Bronchial lymph node (tissue), 1 donor: ENCODE measurements around a stretch of chr2.

- PRO-cap = no peak
Observed at GRCh38 chr2:10329113-10329593, 26.4 kb downstream of the HPCAL1 start.

DNA sequence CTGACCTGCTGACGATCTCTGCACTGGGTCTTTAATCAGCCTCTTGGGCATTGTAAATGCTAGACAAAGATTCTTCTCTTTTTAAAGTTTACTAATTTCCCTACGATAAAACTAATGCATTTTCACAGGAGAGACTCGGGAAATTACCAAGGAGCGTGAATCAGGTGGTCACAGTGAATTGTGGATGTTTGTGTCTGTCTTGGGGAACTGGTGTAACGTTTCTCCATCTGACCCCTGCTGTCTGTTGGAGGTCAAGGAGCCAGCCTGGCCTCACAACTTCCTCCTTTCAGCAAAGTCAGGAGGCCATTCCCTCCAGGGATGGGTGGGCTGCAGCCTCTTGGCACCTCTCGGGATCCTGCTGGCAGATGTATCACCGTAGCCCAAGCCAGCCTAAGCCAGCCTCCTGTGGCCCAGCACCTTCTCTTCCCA is 30.4 kb downstream of the HPCAL1 start:
- PRO-cap = no peak

- PRO-cap = no peak
Observed at GRCh38 chr2:10342188-10342828, 39.6 kb downstream of the HPCAL1 start.

GRCh38 chr2:10371446-10372581 is 69.1 kb downstream of the HPCAL1 start:
- PRO-cap = no peak

DNA sequence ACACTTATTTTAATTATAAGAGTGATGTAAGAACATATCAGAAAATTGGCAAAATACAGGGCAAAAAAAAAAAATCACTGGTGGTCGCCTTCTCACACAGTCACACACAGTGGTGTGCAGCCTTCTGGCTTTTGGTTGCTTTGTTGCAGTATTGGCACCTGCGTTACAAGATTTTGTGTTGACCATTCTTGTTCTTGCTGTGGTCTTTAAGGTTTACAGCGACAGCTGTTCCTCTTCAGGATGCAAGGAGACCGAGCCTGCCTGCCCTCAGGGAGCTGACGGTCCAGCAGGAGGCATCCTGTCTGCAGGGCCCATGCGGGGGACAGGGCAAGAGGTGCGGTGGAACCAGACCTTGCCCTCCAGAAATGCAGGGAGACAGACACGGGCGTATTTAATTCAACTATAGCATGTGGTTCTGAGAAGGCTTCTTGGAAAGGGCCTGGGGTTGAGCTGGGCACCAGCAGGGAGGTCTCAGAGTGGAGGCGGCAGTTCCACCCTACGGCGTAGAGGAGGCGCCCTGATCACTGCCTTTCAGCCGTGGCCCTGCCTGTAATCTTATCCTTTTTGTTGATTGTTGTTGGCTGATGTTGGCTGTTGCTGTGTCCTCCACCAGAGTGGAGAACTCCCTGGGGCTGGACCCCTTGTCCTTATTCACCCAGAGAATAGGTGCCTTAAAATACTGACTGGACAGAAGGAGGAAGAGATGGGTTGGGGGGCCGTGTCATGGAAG is 71.7 kb downstream of the HPCAL1 start:
- PRO-cap = no peak

GRCh38 chr2:10427222-10428115 is 20.7 kb downstream of the ODC1 start:
- PRO-cap = no peak

- PRO-cap = no peak
Observed at GRCh38 chr2:10441444-10442508, 6.4 kb downstream of the ODC1 start.

DNA sequence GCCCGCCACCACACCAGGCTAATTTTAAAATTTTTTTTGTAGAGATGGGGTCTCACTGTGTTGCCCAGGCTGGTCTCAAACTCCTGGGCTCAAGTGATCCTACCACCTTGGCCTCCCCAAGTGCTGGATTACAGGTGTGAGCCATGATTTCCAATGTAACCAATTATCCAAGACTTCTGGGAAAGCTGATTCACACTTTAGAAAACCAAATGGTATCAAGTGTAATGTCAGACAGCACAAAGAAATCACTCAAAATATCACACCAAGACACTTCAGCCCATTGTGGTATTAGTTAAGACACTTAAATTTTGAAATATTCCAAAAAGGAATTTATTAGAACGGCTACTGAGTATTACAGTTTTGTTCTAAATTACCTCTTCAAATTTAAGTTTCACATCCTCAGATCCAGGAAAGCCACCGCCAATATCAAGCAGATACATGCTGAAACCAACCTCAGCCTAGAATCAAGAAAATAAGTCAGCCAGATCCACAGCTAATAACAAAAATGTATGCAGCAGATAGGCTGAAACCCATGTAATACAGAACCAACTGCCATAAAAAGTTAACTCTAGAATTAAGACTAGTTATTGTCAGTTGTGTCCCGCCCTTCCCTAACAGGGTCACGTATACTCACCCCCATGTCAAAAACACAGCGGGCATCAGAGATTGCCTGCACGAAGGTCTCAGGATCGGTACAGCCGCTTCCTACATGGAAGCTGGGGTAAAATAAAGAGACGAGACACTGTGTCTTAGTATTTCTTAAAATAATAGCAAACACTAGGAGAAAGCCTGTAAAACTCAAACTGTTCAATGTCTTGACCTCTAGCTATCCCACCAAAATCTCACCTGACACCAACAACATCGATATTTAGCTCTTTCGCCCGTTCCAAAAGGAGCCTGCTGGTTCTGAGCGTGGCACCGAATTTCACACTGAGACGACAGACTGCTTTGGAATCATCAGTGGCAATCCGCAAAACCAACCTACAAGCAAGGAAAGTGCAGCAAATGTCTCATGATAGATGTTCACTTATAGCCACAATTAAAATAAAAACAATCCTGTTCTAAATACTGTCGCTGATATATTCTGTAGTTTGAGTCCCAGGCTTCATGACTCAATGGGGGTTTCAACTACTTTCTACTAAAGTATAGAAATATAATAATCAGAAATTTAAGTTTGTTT is 4.9 kb downstream of the ODC1 start:
- PRO-cap = no peak

GRCh38 chr2:10444386-10445029 is 3.6 kb downstream of the ODC1 start:
- PRO-cap = no peak

DNA sequence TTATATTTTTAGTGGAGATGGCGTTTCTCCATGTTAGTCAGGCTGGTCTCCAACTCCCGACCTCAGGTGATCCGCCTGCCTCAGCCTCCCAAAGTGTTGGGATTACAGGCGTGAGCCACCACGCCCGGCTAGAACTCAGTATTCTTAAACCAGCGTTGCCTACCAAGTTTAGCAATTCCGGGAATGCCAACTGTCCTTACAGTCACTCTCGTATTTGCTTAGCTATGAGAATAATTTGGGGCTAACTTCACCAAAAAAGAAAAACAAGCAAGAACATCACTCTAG is 1.9 kb downstream of the ODC1 start:
- PRO-cap = bidirectional peak, plus-strand start at position 171 of the sequence, minus-strand start at position 142 of the sequence

DNA sequence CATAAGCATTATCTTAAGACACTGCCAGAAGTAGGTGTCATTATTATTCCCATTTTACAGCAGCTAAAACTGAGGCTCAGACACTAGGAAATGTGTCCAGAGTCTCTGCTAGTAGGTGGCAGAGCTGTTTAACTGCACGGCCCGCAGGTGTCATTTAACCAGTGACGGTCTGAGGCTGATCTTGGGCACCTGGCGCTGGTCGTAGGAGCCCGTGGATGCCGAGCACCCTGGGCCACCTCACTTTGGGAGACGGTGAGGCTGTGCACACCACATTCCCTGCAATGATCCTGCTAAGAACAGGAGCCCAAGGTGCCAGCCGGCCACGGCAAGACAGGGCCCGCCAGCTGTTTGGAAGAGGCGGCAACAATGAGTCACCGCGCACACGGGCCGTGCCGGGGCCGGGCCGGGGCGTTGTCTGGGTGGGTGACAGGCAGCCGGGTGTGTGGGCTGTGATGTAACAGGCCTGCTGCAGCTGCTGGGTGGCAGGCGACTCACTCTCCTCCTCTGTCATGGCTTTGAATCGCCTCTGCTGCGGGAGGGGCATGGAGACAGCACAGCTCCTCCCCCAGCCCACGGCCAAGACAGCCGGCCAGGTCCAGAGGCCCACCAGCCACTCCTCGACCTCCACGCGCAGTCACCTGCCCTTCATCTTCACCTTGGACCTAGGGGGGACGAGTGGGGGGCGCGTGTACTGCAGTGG is 49.7 kb upstream of the ODC1 start:
- PRO-cap = no peak

GRCh38 chr2:10884823-10885077 is 27.0 kb upstream of the KCNF1 start:
- PRO-cap = no peak

- PRO-cap = no peak
Observed at GRCh38 chr2:11155776-11156167, 505 bp downstream of the SLC66A3 start.

- PRO-cap = no peak
Observed at GRCh38 chr2:11181403-11181809, 26.1 kb downstream of the SLC66A3 start.

DNA sequence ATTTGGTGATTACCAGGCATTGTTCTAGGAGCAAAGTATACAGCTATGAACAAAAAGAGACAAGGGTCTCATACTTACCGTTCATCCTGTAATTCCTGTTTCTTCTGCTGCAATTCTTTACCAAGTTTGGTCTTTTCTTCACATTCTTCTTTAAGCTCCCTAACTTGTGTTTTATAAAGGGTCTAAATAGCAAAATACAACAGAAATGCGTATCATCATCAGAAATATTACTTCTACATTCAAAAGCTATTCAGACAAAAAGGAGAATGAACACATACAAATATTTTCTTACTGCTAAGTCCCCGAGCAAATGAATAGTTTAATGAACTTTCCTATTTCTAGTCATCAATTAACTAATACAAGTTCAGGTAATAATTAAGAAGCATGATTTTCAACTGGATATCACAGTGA is 46.0 kb downstream of the SLC66A3 start:
- PRO-cap = no peak

DNA sequence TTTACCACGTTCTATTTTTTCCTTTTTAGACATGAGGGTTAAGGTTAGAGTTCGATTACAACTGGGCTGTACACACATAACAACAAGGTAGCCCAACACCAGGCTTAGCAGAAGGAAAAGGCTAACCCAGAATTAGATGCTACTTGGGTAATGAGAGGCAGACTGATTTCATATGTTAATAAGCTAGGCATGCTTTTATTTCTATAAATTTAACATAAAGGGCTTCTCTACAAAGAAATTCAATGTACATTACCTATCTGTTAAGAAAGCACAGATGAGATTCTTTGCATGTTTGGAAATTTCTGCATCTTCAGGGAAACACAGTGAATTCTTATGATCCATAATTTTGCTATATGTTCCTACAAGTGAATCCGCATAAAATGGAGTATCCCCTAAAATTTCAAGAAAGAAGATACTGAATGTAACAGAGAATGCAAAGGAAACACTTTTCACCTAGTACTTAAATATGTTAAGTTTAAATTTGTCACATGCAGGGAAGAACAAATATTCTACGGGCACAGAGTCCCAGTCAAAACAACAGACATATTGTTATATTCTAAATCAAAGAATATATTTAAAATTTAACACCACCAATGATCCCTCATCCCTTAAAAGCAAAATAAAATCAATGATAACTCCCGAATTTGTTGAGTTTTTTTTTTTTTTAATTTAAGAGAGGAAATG is 68.9 kb downstream of the SLC66A3 start:
- PRO-cap = no peak

GRCh38 chr2:11227207-11227617 is 71.9 kb downstream of the SLC66A3 start:
- PRO-cap = no peak

DNA sequence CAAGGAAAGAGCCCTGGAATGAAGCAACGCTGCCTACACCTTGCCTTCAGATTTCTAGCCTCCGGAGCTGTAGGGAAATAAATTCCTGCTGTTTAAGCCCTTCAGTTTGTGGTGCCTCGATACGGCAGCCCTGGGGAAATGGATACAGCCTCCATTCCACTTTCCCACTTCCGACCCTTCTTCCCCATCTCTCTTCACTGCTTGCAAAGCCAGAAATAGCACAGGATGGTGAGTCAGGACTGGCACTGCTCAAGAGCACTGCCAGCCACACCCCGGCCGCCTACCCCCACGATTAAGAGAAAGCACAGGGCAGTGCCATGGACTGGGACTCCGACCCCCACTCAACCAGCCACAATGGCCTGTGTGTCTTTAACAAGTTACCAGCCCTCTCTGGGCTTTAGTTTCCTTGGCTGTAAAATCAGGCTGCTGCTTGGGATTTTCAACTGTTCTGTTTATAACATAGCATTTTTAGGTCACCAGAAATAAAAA is 41.8 kb upstream of the ROCK2 start:
- PRO-cap = no peak

DNA sequence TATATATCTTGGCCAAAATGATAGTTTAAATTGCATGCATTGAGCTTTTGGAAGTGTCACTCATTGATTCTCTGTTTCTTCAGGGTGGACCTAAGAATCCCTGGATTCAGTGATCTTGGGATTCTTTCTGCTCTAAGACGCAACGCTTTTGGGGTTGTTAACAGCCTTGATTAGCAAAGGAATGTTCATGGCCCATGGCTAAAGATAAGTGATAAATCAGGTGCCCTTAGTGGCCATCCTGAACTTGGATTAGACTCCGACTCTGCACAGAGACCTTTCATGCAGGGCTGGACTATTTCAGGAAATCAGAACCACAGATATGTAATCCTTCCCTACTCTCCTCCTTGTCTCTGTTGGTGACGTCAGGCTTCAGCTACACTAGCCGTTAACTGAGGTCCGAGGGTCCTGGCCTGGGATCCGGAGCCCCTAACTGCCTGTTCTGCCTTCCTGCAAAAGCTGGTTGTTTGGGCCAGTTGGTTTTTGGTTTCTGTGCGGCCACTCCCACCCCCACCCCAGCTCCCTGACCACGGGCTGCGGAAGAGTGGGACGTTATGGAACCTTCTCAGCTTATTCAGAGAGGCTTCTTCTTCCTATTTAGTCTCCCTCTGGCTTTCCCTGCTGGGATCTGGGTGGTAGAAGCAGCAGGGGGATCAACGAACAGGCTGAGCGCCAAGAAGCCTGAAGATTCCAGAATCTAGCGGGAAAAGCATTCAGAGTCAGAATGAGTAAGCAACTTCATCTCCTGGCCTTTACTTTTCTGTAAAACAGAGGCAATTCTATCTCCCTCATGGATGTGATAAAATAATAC is 49.2 kb upstream of the ROCK2 start:
- PRO-cap = bidirectional peak, plus-strand start at position 621 of the sequence, minus-strand start at position 564 of the sequence; unidirectional peak, minus-strand start at position 607 of the sequence

GRCh38 chr2:11405860-11406619 is 59.9 kb downstream of the E2F6 start:
- PRO-cap = bidirectional peak, plus-strand start at chr2:11406462, minus-strand start at chr2:11406358